OCI-LY7 (cell line): Measurements from ENCODE around the gene NAXD.

DNA sequence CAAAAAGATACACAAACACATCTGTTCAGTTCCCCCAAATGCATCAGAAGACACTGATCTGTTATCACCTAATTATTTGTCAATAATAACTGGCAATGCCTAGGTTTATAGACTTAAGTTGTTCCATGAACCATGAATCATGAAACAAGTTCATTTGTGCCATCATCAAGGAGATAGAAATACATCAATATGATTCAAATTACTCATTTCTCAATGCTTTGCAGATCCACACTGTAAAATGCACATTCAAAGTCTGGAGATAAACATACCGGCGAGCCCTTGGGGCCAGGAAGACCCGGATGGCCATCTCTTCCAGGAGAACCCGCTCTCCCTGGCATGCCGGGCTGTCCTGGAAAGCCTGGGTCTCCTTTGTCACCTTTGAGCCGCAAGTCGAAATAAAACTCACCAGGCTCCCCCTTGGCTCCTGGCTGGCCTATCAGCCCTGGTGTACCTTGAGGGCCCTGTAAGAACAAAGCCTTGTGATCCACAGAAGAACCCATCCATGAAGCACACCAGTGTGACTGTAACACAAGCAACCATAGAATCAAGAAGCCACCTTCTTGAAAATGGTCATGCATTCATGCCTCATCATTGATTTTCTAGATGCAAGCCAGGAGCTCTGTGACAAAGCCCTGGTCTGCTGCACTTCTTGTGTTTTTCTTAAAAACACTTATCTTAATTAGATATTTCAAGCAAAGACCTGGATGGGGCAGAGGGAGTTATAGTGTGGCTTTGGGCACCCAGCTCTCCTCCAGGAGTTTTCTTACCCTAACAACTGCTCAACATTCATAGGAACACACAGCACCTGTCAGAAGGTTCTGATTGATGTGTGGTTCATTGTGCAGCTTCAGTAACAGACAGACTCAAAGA, 119.9 kb downstream of the COL4A1 start:
- PRO-cap, result no peak
- RAMPAGE, long total RNA, result no peak

- PRO-cap, result no peak
- RAMPAGE, long total RNA, result no peak
These were observed 24.4 kb downstream of the COL4A1 start for GRCh38 chr13:110282439-110282976.

DNA sequence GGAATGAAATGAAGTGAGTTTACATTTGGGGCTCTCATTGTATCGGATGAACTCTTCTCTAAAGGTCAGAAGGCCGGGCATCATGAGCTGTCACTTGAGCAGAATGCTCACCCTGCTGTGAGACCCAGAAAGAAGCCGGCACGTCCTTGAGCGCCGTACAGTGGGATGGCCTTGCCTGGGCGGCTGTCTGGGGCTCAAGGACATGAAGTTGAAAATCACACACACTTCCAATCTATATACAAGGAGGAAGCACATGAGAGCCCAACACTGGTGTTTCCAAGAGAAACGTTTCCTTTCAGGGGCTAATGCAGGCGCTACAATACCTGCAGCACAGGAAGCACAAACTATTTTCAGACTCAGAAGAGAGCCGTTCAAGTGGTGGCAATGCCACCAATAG, 19.5 kb downstream of the COL4A1 start:
- PRO-cap, result no peak
- RAMPAGE, long total RNA, result no peak

DNA sequence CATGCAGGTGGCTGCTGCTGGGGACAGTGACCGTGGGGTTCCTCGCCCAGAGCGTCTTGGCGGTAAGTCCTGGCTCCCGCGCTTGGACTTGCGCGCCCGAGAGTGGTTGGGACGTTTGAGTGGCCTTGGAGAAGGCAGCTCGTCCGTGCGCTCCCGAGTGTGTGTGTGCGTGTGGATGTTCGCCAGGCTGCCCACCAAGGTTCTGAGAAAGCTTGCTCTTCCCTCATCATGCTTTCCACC, 898 bp downstream of the COL4A2 start:
- PRO-cap, result no peak
- RAMPAGE, long total RNA, result no peak

- PRO-cap, result no peak
- RAMPAGE, long total RNA, result no peak
These were observed 46.1 kb downstream of the COL4A2 start for GRCh38 chr13:110353219-110353611.

DNA sequence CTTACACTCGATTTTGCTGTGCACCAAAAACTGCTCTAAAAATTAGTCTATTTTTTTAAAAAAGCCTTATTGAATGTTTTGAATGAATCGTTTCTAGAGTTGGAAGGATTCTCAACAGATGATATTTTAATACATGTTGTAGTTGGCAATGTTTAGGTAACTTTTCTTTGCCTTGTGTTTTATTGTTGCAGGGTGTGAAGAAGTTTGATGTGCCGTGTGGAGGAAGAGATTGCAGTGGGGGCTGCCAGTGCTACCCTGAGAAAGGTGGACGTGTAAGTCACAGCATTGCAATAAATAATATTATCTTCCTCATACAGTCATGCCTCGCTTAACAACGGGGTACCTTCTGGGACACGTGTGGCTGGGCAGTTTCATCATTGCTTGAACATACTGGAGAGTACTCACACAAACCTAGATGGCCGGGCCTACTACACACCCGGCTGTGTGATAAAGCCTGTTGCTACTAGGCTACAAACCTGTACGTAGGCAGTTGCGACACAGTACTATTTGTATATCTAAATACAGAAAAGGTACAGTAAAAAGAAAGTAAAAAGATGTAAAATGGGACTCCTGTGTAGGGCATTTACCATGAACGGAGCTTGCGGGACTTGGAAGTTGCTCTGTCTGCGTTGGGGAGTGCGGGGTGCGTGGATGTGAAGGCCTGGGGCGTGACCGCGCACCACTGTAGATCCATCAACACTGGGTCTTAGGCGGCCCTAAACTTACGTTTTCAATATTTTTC, 50.4 kb downstream of the COL4A2 start:
- PRO-cap, result no peak
- RAMPAGE, long total RNA, result no peak

DNA sequence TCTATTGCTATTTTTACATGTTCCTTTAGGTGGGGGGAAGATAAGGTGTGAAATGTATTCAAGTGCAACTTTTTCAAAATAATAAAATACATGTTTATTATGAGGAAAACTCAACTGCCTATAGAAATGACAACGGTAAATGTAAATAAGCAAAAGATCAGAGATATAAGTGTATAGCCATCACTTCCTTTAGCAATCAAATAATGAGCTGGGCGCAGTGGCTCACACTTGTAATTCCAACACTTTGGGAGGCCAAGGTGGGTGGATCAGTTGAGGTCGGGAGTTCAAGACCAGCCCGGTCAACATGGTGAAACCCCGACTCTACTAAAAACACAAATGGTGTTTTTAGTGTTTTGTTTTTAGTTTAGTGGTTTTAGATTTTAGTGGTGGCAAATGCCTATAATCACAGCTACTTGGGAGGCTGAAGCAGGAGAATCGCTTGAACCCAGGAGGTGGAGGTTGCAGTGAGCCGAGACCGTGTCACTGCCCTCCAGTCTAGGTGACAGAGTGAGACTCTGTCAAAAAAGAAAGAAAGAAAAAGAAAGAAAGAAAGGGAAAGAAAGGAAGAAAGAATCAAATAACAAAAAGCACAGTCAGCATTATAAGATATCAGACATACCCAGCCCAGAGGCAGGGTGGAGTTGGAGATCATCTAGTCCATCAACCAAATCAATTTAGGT, 91.2 kb downstream of the COL4A2 start:
- PRO-cap, result no peak
- RAMPAGE, long total RNA, result no peak

GRCh38 chr13:110409266-110410426, 102.6 kb downstream of the COL4A2 start:
- PRO-cap, result no peak
- RAMPAGE, long total RNA, result no peak

DNA sequence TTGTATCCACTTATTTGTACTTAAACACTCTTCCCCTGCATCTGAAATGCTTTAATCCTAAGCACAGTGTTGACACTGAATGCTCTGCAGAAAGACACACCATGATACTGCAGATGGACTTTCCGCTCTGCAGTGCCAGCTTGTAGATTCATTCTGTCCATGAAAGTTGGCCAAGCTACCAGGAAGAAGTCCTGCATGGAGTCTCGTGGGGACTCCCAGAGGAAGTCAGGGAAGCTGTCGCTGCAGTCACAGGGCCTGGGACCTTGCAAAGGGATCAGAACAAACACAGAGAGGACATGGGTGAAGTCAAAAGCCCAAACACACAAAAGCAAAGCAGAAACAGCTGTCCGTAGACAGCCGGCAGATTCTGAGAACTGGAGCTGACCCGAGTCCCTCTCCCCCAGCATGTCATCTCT, 124.7 kb downstream of the COL4A2 start:
- PRO-cap, result no peak
- RAMPAGE, long total RNA, result no peak

DNA sequence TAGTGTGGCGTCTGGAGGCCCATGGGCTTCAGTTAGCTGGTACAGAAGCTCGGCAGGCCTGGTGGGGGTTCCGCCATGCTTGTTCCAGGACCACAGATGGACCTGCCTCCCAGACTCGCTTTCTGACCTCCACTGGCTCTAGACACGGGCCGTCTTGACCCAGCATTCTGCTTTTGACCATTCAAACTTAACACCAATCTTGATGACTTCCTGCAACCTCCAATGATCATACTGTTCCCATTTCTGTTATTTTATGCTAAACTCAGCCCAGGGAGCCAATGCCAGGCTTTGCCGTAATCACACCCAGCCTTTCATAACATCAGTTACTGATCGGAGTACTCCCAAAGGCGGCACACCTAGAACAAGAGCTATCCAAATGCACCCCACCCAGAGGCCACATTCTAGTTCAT, 120.3 kb downstream of the RAB20 start:
- PRO-cap, result no peak
- RAMPAGE, long total RNA, result no peak

DNA sequence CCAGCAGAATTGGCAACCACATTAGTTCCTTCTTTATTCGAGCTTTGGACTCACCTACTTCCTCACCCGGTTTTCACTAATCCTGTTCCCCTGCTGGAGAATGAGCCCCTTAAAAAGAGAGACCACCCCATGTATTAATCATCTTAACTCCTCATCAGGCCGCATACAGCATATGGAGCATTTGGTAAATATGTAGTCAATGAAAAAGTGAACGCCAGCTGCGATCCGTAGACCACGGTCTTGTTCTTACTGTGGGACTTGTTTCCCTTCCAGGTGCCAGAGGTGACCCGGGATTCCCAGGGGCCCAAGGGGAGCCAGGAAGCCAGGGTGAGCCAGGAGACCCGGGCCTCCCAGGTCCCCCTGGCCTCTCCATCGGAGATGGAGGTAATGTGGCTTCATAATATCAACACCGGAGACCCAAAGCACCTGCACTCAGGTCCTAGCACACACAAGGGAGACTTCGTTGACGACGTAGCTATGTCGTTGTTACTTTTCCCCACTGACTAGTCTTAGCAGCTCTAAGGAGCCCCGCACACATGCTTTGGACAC, 112.0 kb downstream of the RAB20 start:
- PRO-cap, result no peak
- RAMPAGE, long total RNA, result no peak

DNA sequence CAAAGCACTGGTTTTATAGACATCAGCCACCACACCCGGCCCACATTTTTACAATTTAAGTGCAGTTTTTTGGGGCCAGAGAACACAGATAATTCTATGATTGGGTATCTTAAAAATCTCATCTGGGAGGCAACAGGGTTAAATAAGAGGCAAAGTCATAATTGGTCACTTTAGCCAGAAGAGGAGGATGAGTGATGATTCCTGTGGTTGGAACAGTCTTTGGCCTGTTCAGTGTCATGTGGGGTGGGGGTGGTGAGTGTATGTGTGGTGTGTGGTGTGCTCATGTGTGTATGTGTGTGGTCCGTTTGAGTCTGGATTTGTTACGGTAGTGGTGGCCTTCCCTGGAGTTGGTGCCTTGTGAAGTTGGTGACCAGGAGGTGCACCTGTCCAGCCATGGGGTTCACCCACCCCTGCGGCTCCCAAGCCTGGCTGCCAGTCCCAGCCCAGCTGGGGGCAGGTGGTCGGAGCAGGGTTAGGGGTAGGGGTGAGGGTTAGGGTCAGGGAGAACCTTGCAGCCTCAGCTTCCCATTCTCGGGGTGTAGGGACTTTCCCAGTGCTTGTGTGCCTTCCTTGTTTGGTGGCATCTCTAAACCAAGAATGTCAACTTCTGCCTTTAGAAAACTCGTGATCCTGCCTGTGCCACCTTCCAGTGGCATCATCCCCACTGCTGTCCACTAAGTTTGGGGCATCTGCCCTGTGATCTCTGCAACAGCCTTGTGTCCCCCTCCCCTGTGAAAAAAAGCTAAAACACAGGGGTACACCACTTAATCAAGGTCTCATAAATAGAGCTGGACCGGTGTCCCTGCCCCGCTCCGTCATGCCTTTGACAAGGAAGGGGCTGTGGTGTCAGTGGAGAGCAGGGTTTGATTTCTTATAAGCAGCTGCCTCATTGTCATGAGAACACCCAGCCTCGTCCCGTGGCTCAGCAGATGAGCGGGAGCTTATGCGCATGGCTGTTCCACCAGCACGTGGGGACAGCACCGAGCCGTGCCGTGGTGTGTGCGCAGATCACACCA, 97.4 kb downstream of the RAB20 start:
- PRO-cap, result no peak
- RAMPAGE, long total RNA, result no peak

DNA sequence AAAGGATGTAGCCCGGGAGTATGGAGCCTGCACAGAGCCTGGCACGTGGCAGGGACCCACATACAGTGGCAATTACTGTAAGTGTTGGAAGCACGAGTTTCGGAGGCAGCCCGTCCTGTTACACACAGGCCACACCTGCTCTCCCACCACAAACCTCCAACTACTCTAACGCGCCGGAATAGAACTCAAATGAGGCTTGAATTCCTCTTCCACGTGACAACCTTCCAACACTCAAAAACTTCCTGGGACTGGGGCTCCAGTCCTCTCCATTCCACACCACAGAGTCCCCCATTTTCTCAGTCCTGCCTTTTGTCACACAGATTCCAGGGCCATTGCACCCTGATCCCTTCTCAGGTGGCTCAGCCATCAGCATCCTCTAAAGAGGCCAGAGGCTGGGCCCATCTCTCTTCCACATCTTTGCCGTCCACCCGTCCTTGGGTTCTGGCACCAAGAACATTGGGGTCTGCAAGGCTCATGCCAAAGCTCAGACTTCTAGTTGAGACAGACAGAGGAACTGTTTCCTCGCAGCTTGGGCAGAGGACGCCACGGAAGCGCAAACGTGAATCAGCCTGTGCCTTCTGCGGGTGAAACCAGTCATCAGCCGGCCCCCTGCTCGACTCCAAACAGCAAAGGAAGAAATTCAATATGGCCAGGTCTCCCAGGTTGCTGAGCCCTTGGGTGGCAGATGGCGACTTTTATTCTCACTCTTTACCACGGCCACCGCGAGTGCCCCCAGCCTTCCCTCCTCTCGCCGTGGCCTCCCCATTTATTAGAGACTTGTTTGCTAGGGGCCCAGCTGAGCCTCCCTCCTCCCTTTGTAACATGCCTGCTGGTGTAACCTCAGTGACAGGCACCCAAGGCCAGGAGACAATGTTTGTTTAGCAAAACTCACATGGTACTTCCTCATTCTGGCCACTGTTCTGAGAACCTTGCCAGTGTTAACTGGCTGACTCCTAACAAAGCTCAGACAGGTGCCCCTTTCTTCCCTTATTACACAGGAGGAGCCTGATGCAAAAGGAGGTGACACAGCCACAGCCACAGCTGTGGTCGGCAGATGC, 6.1 kb downstream of the RAB20 start:
- PRO-cap, result no peak
- RAMPAGE, long total RNA, result no peak

DNA sequence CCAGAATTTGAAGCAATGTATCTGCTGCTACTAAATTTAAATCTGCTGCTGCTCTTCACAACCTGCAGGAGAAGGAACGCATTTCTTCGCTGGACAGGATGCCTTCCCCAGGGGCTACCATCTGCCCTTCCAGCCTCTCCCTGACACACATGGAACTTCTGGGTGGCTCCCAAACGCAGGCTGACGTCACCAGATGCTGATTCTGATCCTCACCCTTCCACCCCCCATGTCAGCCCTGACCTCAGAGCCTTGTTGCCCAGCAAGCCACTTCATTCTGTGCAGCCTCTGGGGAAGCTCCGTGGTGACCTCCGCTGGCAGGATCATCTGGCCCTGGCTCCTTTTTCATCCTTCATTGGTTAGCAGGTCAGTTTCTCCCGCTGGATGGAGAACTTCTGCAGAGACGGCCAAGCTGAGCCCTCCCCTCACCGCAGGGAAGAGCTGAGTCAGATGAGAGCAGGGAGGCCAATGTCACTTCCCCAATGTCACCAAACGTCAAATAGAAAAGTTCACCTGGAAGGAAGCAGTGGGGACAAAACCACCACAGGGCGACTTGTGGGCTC, 13.9 kb upstream of the RAB20 start:
- PRO-cap, result no peak
- RAMPAGE, long total RNA, result no peak

GRCh38 chr13:110609842-110610355, 5.4 kb upstream of the NAXD start:
- PRO-cap, result no peak
- RAMPAGE, long total RNA, result no peak

DNA sequence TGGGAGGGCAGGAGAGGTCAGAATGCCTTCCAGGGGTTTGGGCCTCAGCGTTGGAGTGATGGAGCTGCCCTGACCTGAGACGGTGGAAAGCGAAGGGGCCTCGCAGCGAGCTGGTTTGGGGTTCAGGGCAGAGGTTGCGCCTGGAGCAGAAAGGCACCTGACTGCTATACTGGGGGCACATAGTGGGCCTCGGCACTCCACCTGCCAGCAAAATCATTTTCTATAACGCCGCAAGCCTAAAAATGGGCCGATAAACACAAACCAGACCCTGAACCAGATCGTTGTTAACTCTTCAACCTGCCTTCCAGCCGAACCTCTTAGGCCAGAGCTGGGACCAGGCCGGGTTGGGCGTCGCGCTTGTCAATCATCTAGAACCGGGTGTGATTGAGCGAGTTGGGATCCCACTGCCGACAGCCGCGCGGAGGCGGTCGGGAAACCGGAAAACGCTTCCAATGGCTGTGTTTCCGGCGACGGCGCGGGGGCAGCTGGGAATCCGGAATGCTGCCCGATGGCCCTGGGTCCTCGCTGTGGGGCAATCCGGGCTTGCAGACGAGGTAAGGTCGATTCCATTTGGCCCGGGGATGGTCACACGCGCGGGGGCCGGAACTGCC, at the start of gene NAXD:
TSS of gene NAXD (plus strand) at position 452 of the 611 bp plus-strand sequence.
- PRO-cap, result bidirectional peak, plus-strand start at position 452 of the sequence, minus-strand start at position 319 of the sequence
- RAMPAGE, long total RNA, result no peak

GRCh38 chr13:110616737-110617074, 1.4 kb downstream of the NAXD start:
- PRO-cap, result no peak
- RAMPAGE, long total RNA, result no peak

DNA sequence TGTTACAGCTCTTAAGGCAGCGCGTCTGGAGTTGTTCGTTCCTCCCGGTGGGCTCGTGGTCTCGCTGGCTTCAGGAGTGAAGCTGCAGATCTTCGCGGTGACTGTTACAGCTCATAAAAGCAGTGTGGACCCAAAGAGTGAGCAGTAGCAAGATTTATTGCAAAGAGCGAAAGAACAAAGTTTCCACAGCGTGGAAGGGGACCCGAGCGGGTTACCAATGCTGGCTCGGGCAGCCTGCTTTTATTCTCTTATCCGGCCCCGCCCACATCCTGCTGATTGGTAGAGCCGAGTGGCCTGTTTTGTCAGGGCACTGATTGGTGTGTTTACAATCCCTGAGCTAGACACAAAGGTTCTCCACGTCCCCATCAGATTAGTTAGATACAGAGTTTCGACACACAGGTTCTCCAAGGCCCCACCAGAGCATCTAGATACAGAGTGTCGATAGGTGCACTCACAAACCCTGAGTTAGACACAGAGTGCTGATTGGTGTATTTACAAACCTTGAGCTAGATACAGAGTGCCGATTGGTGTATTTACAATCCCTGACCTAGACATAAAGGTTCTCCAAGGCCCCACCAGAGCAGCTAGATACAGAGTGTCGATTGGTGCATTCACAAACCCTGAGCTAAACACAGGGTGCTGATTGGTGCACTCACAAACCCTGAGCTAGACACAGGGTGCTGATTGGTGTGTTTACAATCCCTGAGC, 17.0 kb downstream of the NAXD start:
- PRO-cap, result no peak
- RAMPAGE, long total RNA, result no peak

- PRO-cap, result no peak
- RAMPAGE, long total RNA, result no peak
These were observed 22.2 kb downstream of the NAXD start for GRCh38 chr13:110637483-110638051.

- PRO-cap, result no peak
- RAMPAGE, long total RNA, result no peak
These were observed 29.7 kb downstream of the NAXD start for GRCh38 chr13:110644760-110645633.